MCF 10A (cell line): ENCODE measurements around a stretch of chr2.

DNA sequence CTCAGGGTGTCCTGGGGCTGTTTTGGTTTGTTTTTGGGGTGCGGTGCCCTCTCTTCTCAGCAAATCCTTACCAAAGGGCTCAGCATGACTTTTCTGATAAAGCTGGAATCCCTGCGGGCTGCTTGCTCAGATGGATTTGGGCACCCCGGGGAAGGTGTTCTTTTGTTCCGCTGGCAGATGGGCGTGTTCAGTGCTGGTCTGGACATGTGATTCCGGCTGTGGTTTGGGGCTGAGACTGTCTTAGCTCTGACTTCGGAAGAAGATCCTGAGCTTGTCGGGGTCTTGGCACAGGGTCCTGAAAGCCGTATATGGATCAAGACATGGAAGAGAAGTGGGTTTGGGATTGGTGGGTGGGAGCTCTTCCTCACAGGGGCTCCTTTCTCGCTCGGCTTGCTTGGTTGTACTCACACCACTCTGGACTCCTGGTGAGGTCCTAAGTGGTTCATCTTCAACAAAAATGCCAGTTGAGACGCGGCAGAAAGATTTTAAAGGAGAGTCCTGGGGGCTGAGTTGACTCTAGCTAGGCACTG lies 134.3 kb upstream of the SPRED2 start:
- PRO-cap: bidirectional peak, plus-strand start at position 232 of the sequence, minus-strand start at position 138 of the sequence
- RRBS: 1% methylated on average over 4 of the region's 13 CpGs

DNA sequence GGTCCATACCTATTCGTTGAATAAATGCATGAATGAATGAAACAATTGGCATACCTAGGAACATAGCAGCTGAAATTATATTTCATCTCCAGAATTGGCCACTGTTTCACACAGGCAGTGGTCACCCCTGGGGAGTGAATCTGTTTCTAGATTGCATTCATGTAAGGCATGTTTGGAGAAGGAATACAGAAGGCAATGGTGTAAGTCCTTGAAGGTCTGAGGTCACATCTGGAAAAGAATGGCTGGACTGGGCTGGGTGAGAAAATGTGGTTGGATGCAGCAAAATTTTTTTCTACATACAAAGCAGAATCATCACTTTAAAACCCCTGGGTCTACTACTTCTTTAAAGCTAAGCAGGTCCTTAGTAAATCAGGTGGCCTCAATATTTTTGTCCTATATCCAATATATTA lies 393.5 kb upstream of the SPRED2 start:
- PRO-cap: no peak
- RRBS: no CpG with 5 or more reads among the region's 1 CpG

- PRO-cap: no peak
- RRBS: no CpG with 5 or more reads among the region's 5 CpGs
These were observed 491.8 kb upstream of the MEIS1 start for GRCh38 chr2:65943170-65943493.

GRCh38 chr2:66575729-66576356 lies 140.9 kb downstream of the MEIS1 start:
- PRO-cap: no peak
- RRBS: 22% methylated on average over 9 of the region's 53 CpGs

- PRO-cap: no peak
- RRBS: no CpG with 5 or more reads among the region's 7 CpGs
These were observed 253.1 kb downstream of the MEIS1 start for GRCh38 chr2:66687990-66688402.

DNA sequence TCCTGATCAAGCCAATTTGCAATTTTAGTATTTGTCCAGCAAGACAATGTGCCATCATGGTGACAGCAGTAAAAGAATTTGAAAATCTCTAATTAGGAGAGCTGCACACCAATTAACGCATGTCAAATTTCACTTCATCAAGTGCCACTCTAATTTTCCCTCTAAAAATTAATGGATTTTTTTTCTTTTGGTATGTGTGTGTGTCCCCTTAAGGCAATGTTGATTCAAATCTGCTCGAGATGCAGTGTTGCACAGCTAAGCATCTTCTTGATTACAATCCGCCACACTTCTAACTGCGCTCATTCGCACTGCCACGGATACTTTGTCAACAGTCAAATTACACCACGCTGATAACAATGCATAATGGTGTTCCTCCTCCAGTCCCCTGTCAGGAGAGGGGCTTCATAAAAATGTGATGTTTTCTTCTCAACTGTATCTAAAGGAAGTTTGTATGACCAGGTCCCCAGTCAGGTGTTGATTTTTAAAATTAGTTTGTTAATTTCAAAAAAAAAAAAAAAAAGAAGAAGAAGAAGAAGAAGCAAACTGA lies 261.5 kb downstream of the MEIS1 start:
- PRO-cap: no peak
- RRBS: no CpG with 5 or more reads among the region's 7 CpGs

DNA sequence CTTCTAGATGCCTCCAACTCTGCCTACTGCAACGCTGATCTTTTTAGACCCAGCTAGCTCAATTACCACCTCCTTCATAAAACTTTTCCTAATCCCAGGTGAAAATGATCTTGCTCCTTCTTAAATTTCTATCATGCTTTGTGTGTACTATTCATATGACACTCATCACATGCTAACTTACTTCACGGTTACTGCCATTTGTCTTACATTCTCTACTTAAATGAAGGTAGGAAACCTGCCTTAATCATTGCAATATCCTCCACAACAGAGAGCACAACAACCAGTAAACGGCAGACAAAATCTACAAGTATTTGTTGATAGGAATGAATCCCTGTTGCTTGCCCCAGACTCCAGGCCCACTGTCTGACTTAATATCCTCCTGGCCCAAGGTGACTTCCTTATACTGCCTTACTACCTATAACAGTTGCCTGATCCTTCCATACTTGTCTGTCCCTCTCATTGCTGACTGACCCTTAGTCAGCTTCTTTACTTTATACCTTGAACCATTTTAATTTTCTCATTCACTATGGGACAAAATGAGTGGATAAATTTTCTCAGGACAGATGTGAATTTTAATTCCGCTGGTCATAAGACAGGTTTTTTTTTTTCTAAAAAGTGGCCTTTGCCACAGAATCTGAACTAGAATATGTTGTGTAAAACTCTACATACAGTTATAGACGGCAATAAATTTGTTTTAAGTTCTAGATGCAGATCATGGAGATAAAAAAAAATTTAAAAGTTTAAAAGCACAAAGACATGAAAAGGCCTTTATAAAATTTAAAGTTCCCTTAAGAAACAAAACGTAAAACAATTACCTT lies 3.4 kb downstream of the PPP3R1 start:
- PRO-cap: no peak
- RRBS: no CpG with 5 or more reads among the region's 6 CpGs

DNA sequence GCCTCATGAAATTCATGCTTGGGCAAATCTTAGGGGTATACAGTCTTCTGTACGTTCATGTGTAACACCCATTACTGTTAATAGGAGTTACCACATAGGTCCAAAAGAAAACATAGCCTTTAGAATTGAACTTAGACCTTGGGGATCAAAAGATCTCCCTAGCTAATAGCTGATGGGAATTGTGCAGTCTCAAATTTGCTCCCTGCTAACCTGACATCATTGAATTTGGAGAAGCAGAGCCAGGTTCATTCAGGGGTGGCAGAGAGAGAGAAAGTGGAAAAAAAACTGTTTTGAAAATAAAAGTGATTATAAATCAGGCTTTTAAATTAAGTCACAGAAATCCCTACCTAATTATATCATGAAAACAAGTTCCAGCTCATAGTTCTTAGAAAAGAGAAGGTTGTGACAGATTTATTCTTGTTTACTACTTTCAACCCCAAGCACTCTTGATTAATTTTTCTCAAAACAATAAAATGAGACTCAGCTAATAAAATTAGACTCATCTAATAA lies 28.1 kb upstream of the PPP3R1 start:
- PRO-cap: no peak
- RRBS: no CpG with 5 or more reads among the region's 1 CpG

GRCh38 chr2:68388324-68388544 lies 23.2 kb downstream of the PLEK start:
- PRO-cap: no peak

DNA sequence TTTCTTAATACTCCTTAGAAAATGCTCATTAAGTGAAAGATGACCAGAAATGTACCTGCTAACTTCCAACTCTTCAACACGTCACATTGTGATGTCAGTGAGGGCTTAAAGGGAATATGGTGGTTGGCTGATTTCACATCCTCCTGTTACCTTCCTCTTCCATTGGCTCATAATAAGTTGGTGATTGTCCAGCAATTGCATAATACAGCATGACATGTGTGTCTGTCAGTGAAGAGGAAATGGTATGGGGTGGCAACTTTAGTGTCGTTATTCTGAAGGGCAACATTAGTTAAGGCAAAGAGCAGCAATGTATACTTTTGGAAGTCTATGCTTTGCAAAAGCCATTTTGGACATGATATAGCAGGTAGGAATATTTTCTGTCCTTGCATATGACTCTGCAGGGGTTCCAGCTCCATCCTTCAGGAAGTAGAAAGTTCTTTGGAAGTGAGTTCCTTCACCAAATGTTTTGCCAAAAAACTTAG lies 26.1 kb downstream of the PLEK start:
- PRO-cap: no peak
- RRBS: no CpG with 5 or more reads among the region's 2 CpGs

DNA sequence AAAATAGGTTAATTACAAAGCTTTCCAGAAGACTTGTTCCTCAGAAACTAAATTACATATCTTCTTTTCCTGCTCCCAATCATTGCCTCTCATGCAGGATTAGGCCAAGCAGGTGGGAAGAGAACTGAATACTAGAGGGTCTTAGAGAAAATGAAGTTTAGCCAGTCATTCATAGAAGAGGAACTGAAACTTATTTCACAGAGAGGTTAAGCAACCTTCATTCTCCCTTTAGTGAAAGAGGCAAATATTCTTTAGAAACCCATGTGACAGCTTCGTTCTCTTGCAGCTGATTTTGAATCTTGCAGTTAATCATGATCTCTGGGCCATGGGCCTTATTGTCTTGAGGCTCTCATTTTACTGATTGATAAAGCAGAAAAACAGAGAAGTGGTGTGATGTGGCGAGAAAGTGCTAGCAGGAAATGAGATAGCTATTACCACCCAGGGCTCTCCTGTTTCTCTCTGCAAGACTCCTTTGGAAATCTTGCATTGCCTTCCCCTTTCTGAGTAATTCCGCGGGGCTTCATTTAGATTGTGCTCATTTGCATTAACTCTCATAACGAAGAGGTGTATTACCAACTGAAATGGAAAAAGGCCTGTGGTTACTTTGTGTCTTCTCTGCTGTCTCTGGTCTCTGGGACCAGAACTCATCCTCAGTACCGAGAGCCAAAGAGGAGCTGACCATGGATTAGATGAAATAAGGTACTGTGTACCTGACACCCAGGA lies 44.6 kb upstream of the ARHGAP25 start:
- PRO-cap: no peak
- RRBS: no CpG with 5 or more reads among the region's 6 CpGs

GRCh38 chr2:68732053-68732473 lies 2.5 kb upstream of the ARHGAP25 start:
- PRO-cap: no peak
- RRBS: no CpG with 5 or more reads among the region's 10 CpGs

DNA sequence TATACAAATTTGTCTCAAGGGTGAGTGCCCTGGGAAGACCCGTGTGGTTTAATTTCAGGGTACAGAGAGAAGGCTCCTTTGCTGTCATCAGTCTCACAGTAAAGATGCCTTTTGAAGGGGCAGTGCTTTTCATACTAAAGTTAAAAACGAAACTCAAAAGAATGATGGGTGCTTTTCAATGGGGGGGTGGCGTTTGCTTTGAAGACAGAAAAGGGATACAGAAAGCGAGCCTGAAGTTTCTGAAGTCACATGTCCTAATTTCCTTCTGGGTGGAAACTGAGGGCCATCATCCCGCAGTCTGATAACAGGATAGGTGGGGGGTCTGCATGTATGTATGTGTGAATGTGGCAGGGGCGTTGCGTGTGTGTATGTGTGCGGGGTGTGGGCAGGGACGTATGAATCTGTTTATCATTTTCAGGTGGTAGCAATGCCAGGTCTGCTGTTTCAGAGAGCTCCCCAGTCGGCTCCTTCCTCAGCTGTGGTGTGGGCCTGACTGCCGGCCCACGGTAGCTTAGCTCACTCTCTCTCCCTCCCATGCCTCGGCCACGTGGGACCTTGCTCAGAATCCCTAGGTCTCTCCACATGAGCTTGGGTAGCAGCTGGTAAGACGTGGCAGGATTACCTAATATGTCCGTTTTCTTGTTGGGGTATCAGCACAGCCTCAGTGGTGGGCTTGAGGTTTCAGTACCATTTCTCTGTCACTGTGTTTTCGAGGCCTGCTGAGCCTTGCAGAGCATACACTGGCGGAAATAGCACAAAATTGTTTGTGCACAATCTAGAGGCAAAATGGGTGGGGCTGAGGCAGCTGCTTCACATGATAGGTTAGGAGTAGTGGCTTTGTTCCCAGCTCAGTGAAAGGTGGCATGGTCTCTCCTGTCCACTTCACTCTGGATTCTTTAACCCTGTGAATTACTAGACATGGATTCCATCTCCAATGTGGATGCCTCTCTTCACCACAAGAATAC lies 32.8 kb downstream of the ARHGAP25 start:
- PRO-cap: no peak
- RRBS: no CpG with 5 or more reads among the region's 18 CpGs

DNA sequence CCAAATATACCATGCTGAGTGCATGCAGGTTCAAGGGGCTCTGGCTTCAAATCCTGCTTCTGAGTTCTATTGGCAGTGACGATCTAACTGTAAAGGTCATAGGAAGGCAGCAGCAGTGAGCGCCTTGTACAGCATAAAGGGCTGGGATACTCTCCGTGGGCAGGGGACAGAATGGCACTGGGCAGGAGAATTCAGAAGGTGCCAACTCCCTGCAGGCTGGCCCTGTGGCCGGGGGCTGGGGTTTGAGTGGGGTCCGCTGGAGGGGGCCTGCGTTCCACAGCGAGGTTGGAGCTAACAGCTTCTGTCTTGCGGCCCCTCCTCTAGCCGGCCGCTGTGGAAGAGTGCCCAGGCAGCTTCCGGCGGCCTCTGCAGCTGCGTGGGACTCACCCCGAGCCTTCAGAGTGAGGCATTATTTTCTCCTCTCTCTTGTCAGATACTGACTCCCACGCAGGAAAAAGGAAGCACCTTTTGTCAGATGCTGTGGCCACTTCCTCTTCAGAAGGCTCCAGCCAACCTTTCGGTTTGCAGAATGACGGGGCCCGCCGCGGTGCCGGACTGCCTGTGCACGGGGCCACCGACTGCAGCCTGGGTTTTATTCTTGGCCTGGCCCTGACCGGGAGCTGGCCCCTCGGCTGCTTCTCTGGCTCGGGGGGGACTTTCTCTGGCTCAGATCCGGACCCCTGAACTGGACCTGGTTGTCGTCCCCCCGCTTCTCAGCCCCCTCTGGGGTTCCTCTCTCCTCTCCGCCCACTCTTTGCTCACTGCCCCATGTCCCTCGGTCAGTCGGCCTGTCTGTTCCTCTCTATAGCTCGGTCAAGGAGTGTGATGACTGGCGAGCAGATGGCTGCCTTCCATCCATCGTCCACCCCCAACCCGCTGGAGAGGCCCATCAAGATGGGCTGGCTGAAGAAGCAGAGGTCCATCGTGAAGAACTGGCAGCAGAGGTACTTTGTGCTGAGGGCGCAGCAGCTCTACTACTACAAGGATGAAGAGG lies 40.1 kb downstream of the ARHGAP25 start:
- PRO-cap: no peak
- RRBS: 71% methylated on average over 7 of the region's 38 CpGs

GRCh38 chr2:68832090-68832961 lies 38.9 kb downstream of the BMP10 start:
- PRO-cap: bidirectional peak, plus-strand start at chr2:68832308, minus-strand start at chr2:68832310; bidirectional peak, plus-strand start at chr2:68832708, minus-strand start at chr2:68832619
- RRBS: no CpG with 5 or more reads among the region's 8 CpGs

DNA sequence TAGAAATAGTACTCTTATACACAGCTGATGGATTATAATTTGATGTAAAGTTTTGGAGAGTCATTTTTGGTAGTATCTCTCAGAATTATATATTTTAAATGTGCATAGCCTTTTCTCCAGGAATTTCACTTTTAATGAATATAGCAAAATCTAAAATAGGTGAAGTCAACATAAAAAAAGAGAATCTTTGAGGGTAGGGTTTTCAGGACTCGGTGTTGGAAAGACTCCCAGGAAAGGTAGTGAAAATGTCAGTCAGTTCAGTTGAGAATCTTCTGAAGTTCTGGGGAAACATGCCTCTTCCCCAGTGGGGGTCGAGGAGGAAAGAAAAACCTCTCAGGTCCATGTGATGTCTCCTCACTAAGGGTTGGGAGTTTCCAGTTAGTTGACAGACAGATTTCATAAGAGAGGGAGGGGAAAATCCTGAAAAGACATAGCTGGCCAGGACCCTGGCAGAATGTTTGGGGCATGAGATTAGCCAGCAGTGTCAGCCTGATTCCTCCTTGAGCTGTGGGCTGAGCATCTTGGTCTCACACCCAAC lies 14.1 kb downstream of the BMP10 start:
- PRO-cap: no peak
- RRBS: no CpG with 5 or more reads among the region's 2 CpGs

DNA sequence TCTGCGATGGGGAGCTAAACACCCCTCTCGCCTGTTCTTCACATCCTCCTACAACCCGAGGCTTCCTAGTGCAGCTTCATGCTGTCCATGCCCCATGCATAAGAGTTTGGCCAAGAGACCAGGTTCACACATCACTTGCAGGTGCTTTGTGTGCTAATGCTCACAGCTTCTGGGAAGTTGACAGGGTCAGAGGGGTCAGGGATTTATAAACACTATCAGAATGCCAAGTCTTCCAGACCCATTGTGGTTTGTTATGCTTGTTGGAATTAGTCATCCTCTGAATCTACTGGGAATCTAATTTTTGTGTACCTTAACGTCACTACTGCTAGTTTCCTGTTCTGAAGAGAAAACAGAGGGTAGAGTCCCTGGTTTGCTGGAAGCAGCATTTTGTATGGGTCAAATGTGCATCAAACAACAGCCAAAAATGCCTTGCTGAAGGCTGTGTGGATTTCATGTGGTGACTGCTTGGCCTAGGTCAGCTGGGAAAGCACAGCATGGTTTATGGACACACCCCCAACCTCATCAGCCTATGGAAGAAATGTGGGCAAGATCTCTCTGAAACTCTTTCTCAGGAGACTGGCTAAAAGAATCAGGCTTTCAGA lies 33.2 kb downstream of the ANTXR1 start:
- PRO-cap: no peak
- RRBS: no CpG with 5 or more reads among the region's 4 CpGs

DNA sequence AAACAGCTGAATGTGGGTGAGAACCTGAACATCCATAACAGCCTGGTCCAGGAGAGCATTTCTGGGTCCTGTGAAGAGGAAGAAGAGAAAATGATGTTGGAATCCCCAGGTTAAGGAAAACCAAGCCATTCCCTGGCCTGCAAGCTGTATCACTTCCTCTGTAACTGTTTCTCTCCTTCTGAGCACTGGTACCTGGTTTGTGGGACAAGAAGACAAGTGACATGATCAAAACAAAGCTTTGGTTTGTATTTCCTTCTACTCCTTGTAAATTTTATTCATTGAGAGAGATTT lies 173.0 kb downstream of the GFPT1 start:
- PRO-cap: no peak

GRCh38 chr2:69253589-69254399 lies 133.2 kb downstream of the GFPT1 start:
- PRO-cap: no peak
- RRBS: no CpG with 5 or more reads among the region's 8 CpGs

- PRO-cap: no peak
- RRBS: no CpG with 5 or more reads among the region's 4 CpGs
These were observed 38.4 kb downstream of the GFPT1 start for GRCh38 chr2:69348463-69349164.